ENCODE measurements around the genes OIP5, RTF1, TYRO3 and STARD9.

- RAMPAGE, long total RNA = no peak
- RRBS = no CpG with 5 or more reads among the region's 8 CpGs
Measured at GRCh38 chr15:41080729-41081209, 35.3 kb downstream of the INO80 start.

DNA sequence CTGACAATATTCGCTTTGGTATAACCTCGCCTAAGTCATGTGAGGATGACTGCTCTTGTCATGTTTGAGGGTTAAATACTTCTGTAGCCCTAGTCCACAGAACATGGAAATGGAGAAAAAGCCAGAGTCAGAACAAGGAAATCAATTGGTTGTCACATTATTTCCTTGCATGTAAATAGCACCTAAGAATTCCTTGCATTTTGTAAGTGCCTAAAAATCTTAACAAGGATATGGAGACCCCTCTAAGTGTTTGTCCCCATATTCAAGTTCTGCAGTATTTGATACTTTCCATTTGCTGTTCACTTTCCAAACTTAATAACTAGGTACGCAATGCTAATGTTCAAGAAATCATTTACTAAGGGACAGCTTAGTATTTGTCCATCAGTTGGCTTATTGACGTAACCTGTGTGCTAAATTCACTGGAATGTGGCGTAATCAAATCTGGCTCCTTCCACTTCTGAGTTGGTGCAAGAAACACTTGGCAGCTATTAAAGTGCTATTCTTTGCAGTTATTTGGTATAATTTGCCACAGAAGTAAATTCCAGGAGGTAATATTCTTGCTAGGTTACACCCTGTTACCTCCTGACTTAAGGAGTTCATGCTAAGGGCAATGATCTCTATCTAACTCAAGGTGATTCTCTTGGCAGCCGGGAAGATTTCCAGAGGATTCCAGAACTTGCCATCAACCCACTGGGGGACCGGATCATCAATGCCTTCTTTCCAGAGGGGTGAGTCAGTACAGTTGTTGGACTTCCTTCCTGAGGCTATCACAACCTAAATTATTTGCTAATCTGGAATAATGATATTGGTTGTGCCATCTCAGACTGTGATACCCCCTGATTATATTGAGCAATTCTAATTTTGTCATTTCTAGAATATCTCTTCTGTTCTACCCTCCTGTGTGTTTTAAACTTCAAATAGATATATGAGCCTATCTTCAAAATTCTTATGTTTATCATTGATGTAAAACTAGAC lies 25.5 kb downstream of the CHP1 start:
- RAMPAGE, long total RNA = no peak
- RRBS = no CpG with 5 or more reads among the region's 7 CpGs

GRCh38 chr15:41332197-41333058 lies at the start of gene OIP5:
OIP5 (minus strand) TSS chr15:41332591.
- RAMPAGE, long total RNA = start-site peak on the minus strand at chr15:41332562-41332587, 86 and 97 reads in 2 replicates; start-site peak on the plus strand at chr15:41332866-41332936, 96 and 4,582 reads in 2 replicates
- RRBS = 1% methylated on average over 17 of the region's 67 CpGs

GRCh38 chr15:41416320-41417531 lies at the start of gene RTF1:
RTF1 (plus strand) TSS chr15:41417095.
- RAMPAGE, long total RNA = start-site peak on the minus strand at chr15:41416971-41417019, 51 and 87 reads in 2 replicates; start-site peak on the plus strand at chr15:41417126-41417203, 3,820 and 3,341 reads in 2 replicates
- RRBS = 1% methylated on average over 30 of the region's 95 CpGs

DNA sequence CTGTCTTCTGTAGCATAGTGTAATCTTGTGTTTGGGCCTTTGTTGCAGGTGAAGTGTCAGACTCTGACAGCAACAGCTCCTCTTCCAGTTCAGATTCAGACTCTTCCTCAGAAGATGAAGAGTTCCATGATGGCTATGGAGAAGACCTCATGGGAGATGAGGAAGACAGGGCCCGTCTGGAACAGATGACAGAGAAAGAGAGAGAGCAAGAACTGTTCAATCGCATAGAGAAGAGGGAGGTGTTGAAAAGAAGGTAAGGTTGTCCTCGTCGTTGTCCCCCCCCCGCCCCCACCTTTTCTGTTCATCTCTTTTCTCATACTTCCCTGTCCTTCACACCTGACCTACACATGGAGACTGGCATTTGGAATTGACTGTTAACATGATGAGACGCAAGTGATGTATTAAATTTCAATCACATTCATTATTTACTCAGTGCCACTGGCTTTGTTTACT lies 36.0 kb upstream of the ITPKA start:
- RAMPAGE, long total RNA = no peak
- RRBS = no CpG with 5 or more reads among the region's 6 CpGs

GRCh38 chr15:41474885-41475488 lies 18.7 kb upstream of the ITPKA start:
- RAMPAGE, long total RNA = no peak
- RRBS = no CpG with 5 or more reads among the region's 2 CpGs

GRCh38 chr15:41534528-41535122 lies 9.4 kb downstream of the RPAP1 start:
- RAMPAGE, long total RNA = no peak
- RRBS = no CpG with 5 or more reads among the region's 5 CpGs

- RAMPAGE, long total RNA = no peak
- RRBS = 3% methylated on average over 54 of the region's 107 CpGs
Measured at GRCh38 chr15:41558398-41559417, at the start of gene TYRO3. TYRO3 (plus strand) TSS chr15:41559212.

DNA sequence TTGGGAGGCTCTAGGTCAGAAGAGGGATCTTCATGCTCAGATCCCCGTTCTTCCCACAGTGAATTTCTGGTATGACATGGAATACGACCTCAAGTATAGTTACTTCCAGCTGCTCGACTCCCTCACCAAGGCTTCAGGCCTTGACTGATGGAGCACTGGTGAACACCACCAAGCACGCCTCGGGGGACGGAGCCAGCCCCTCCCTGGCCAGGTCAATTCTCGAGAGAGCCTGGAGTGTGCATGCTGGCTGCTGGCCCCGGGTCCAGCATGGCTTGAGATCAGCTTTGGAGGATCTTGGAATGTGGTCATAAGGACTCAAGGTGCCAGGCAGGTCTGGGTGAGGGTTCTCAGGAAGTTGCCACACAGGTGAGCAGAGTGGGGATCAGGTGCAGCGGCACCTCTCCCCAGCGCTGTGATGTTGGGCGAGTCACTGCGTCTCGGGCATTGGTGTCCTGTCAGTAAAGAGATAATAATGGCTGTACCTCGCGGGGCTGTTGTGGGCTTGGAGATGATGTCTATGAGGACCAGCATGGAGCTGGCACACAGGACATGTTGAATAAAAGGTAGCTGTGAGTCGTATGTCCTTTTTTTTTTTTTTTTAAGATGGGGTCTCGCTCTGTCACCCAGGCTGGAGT lies 1.5 kb upstream of the PLA2G4B start:
- RAMPAGE, long total RNA = no peak
- RRBS = no CpG with 5 or more reads among the region's 17 CpGs

- RAMPAGE, long total RNA = no peak
- RRBS = 70% methylated on average over 4 of the region's 13 CpGs
Measured at GRCh38 chr15:41892540-41893078, 1.2 kb downstream of the SPTBN5 start.

DNA sequence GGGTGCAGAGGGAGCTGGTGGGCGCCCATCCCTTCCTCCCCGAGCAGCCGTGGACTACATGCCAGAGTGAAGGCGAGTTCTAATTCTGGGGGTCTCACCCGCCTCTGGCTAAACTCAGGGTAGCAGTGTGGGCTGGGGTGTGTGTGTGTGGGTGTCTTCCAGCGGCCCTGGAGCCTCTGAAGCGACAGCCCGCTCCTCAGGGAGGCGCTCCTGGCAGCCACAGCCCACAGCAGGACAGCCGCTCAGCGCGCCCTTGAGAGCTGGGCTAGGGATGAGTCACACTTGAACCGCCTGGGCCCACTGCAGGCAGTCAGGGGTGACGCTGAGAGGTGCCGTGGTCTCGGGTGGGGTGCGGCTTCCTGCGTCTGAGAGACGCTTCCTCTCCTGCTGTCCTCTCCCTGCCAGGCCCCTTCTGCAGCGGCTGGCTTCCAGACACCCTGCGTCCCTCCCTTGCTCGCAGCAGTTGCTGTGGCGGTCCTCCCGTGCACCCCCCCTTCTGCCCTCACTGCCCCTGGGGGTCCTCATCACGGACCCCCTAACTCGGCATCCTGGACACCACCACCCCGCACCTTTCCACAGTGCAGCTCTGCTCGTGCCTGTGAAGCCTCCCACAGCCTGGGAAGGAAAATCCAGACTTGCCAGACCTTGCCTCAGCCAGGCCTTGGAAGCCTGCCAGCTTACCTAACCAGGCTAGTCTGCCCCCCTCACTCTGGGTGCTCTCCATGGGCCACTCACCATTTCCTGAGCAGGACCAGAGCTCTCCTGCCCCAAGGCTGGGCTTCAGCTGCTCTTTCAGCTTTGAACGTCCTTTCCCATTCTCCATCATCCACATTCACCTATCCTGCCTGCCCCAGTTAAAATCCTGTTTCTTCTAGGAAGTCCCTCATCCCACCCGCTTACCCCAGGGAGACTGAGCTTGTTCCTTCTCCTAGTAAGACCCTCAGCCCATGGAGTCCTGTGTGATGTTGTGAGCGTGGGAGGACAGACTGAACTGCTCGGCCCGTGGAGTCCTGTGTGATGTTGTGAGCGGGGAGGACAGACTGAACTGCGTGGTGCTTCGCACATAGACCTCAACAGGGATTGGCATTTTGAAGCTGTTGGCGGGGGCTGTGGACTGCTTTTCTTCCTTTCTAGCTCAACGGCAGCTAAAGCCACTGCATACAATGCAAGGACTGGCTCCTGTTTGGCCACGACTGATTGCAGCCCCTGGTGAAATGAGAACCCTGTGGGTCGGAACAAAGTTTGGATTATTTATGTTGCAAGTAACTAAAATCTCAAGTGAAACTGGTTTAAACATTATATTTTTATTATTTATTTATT lies 1.3 kb upstream of the SPTBN5 start:
- RAMPAGE, long total RNA = no peak
- RRBS = no CpG with 5 or more reads among the region's 40 CpGs

DNA sequence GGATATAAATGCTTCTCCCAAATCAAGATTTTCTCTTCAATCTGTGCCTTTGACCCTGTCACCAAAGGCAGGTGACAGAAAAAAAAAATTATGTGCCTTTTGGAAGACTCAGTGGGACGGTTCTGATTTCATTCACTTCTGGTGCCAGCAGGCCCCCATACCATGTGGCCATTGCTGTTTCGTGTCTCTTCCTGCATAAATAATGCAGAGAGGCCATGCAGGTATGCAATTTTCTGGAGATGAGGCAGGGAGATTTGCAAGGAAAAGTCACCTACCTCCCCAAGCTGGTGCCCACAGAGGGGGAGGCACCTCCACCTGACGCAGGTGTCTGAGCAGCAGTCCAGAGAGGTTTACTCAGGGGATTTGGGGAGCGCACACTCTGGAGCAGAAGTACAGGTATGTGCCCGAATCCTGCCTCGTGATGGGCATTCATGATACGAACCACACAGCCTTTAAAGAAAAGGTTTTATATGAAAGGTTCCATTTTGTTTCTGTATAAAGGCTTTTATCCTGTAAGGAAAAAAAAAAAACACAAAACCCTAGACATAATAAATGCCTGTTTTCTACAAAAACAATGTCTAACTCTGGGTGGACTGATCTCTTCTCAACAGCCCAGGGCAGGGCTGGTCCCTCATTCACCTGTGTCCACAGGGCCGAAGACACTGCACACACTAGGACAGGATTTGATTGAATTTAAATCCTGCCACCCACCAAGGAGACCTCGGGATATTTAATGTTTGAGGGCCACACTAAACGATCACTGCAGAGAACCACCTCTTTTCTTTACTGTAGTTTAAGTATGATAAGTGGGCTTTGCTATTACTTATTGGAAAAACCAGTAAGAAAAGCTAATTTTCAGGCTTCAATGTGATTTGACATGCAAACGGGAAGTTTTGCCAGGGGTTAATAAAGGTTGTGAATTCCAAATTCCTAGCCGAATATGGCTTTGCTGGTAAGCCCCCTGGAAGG lies 5.4 kb upstream of the SPTBN5 start:
- RAMPAGE, long total RNA = no peak
- RRBS = no CpG with 5 or more reads among the region's 12 CpGs

DNA sequence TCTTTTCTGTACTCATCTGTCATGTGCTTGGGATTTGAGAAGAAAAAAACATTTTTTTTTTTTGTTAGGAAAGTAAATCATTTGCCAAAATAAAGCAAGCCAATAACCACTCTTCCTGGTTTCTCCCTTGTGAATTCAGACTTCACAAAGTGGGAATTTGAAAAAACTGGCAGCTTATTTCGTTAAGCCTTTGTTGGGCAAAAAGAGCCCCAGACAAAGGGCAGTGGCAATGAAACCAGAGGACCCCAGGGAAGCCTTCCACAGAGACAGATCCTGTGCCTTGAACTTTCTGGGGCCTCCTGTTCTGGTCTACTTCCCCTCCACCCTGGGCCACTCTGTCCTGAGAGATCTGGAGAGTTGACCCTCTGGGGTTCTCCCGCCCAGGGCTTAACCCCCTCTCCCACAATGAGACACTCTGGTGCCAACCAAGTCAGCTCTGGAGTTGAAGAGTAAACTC lies 20.9 kb downstream of the EHD4 start:
- RAMPAGE, long total RNA = no peak
- RRBS = no CpG with 5 or more reads among the region's 2 CpGs

GRCh38 chr15:42155754-42156470 lies 524 bp downstream of the PLA2G4F start:
- RAMPAGE, long total RNA = no peak
- RRBS = 81% methylated on average over 2 of the region's 25 CpGs

DNA sequence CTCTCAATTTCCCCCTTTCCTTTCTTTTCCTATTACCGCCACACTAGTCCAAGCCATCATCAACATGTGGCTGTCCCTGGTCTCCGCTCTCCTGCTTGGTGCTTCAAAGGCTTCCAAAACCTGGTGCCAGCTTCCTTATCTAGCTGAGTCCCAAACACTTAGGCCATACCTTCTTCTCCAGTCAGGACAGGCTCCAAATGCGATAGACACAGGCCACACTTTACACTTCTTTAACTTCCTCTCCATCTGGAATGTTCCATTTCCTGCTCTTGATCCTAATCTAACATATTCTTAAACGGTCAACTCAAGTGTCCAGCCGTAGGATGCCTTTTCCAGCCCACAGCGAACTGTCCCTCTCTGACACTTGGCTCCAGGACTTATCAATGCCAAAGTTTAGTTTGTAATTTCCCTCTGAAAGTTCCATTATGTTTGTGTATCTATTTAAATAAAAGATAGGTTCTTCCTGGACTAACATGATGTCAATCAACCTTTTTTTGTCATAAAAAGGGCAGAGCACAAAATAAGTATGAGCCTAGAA lies 19.2 kb upstream of the PLA2G4F start:
- RAMPAGE, long total RNA = no peak
- RRBS = no CpG with 5 or more reads among the region's 6 CpGs

- RAMPAGE, long total RNA = no peak
- RRBS = no CpG with 5 or more reads among the region's 6 CpGs
Measured at GRCh38 chr15:42211045-42212065, 3.3 kb upstream of the VPS39 start.

DNA sequence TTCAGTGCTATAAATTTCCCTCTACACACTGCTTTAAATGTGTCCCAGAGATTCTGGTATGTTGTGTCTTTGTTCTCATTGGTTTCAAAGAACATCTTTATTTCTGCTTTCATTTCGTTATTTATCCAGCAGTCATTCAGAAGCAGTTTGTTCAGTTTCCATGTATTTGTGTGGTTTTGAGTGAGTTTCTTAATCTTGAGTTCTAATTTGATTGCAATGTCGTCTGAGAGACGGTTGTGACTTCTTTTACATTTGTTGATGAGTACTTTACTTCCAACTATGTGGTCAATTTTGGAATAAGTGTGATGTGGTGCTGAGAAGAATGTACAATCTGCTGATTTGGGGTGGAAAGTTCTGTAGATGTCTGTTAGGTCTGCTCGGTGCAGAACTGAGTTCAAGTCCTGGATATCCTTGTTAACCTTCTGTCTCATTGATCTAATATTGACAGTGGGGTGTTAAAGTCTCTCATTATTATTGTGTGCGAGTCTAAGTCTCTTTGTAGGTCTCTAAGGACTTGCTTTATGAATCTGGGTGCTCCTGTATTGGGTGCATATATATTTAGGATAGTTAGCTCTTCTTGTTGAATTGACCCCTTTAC lies 23.5 kb upstream of the GANC start:
- RAMPAGE, long total RNA = no peak
- RRBS = no CpG with 5 or more reads among the region's 5 CpGs

- RAMPAGE, long total RNA = no peak
- RRBS = no CpG with 5 or more reads among the region's 2 CpGs
Measured at GRCh38 chr15:42421381-42421900, 62.1 kb downstream of the CAPN3 start.

- RAMPAGE, long total RNA = no peak
- RRBS = 2% methylated on average over 8 of the region's 60 CpGs
Measured at GRCh38 chr15:42575533-42576174, at the start of gene STARD9. STARD9 (plus strand) TSS chr15:42575606.

- RAMPAGE, long total RNA = no peak
- RRBS = no CpG with 5 or more reads among the region's 3 CpGs
Measured at GRCh38 chr15:42872352-42872885, 48.2 kb downstream of the TTBK2 start.